ENCODE measurements around a stretch of chr6.

DNA sequence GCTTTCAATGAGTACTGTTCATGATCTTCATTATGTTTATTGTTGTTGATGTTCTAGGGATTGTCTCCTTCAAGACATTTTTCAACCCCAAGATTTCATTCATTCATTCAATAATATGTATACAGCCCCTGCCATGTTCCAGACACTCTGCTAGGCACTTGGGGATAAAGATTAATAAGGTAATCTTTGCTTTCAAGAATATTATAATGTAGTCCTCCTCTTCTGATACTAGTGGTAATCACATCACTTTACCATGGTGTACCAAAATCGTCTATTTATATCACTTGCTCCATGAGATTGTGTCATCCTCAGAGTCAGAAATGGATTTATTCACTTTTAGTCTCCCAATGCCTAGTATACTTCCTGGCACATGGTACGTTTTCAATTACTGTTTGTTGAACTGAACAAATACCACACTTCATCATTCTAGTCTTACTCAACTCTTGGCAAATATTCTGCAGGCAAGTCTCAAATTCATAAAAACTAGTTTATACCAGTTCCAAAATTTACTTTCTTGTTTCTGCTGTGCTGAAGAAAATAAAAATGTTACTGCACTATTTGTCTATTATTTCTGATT is 102.5 kb upstream of the STMND1 start:
- PRO-cap = no peak
- RAMPAGE, long total RNA, 4 experiments = no peak in any of the 4 experiments

GRCh38 chr6:17012471-17012958 is 89.3 kb upstream of the STMND1 start:
- PRO-cap = no peak
- RAMPAGE, long total RNA, 4 experiments = no peak in any of the 4 experiments

DNA sequence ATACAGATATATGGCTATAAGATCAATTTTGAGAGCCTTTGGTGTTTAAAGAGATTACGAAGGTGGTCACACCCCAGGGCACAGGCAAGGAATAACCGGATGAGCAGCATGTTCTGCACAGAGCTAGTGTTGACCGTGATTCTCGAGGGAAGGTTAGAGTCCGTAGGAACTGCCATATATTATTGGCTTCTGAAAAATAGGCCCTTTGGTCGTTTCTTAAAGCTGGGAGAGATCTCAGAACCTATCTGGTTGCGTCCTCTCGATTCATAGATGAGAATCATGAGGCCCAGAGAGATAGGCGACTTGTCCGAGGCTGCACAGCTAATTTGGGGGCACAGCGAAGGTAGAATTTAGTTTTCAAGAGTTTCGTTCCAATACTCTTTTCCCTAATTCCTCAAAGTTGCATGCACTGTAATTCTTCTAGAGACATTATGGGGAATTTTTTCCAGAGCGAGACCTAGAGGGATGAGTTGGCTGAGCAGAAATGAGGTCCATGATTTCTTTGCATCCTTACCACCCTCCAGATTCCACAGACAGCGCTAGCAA is 794 bp downstream of the STMND1 start:
- PRO-cap = no peak
- RAMPAGE, long total RNA, 4 experiments = no peak in any of the 4 experiments

GRCh38 chr6:17599818-17600080 is 353 bp upstream of the FAM8A1 start:
- PRO-cap = no peak
- RAMPAGE, long total RNA, 4 experiments = no peak in any of the 4 experiments

DNA sequence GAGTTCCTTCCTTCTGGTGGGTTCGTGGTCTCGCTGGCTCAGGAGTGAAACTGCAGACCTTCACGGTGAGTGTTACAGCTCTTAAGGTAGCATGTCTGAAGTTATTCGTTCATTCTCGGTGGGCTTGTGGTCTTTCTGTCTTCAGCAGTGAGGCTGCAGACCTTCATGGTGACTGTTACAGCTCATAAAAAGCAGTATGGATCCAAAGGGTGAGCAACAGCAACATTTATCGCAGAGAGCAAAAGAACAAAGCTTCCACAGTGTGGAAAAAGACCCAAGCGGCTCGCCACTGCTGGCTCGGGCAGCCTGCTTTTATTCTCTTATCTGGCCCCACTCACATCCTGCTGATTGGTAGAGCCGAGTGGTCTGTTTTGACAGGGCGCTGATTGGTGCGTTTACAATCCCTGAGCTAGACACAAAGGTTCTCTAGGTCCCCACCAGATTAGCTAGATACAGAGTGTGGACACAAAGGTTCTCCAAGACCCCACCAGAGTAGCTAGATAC is 37.7 kb upstream of the NUP153 start:
- PRO-cap = no peak
- RAMPAGE, long total RNA, 4 experiments = no peak in any of the 4 experiments

- PRO-cap = no peak
- RAMPAGE, long total RNA, 4 experiments = start-site peak on the minus strand in 1 of 4 experiments, at chr6:17850337-17850472 at its widest, 25 reads per replicate
Observed at GRCh38 chr6:17850083-17850496, 137.3 kb downstream of the KIF13A start.

DNA sequence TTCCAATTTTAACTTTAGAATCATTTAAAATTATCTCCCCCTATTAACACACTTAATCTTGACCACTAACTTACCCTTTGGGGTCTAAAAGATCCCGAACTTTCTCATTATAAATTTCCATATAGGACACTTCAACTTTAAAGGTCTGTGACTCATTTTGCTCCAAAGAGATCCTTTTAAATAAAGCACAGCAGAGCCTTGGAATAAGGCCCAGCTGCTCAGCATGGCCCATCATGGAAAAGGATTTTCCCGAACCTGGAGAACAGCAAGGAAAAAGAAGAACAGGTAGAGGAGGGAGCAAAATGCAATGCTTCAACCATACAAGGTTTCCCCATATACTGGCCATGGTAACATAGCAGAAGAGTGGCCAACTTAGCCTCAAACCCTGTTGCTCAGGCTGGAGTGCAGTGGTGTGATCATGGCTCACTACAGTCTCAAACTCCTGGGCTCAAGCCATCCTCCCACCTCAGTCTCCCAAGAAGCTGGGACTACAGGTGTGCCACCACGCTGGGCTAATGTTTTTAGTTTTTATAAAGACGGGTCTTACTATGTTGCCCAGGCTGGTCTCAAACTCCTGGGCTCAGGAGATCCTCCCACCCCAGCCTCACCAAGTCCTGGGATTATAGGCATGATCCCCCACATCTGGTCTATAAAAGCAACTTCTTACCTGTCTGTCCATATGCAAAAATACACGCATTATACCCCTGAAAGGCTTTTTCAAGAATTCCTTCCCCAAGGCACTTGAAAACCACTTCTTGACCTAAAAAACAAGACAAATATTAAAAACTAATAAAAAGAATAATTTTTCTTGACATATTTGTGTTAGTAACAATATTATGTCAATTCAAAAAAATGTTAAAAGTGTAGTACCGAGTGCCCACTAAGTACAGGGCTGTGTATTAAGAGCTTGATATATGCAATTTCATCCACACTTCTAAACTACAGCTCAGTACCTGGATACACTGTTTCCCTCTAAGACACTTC is 131.8 kb downstream of the KIF13A start:
- PRO-cap = no peak
- RAMPAGE, long total RNA, 4 experiments = no peak in any of the 4 experiments

DNA sequence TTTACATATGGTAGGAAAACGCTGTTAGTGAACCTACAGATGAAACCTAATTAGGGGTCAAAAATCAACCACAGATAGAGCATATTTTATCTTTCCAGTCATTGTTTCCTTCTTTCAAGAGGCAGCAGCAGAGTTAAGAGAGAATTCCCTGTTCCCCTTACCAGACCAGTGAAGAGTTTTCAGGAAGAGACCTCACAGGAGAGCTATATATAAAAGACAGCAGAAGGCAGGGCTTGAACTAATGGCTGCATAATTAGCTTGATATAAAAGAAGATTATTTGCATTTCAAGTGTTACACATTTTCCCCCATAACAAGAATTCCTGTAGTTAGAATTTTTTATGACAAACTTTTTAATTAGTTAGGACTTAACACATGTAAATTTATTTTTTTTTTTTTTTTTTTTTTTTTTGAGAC is 47.0 kb downstream of the KIF13A start:
- PRO-cap = no peak
- RAMPAGE, long total RNA, 4 experiments = no peak in any of the 4 experiments

DNA sequence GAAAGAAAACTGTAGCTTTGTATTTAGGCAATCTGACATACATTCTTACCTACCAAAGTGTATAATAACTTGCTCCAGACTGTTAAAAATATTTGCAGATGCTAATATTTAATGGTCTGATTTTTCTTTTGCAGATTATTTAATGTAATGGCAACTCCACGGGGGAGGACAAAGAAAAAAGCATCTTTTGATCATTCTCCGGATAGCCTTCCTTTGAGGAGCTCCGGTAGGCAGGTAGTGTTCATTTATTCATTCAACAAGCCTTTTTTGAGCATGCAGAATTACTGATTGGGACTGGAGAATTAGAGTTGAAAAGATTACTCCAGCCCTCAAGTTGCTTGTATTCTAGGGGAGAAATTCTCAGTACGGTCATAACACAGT is 4.5 kb downstream of the KDM1B start:
- PRO-cap = no peak
- RAMPAGE, long total RNA, 4 experiments = no peak in any of the 4 experiments

- PRO-cap = no peak
- RAMPAGE, long total RNA, 4 experiments = no peak in any of the 4 experiments
Observed at GRCh38 chr6:19837662-19837779, 351 bp downstream of the ID4 start.

DNA sequence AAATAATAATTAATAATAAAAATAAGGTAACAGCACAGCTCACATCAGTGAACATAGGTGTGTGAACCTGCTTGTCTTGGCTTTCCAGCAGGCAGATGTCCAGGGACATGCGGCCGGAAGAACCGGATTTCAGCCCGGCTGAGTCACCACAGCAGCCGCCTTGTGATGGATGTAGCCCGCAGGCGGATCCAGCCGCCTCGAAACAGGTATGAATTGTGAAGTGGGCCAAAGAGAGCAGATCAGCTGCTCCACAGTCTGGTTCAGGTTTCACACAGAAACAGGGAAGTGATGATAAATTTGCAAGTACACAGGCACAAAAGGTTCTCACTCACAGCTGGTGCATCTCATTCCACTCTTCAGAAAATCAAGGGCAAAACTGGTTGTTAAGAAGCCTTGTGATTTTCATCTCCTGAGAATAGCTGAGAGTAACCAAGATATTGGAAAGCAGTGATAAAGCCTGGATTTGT is 55.1 kb downstream of the ID4 start:
- PRO-cap = no peak
- RAMPAGE, long total RNA, 4 experiments = no peak in any of the 4 experiments

DNA sequence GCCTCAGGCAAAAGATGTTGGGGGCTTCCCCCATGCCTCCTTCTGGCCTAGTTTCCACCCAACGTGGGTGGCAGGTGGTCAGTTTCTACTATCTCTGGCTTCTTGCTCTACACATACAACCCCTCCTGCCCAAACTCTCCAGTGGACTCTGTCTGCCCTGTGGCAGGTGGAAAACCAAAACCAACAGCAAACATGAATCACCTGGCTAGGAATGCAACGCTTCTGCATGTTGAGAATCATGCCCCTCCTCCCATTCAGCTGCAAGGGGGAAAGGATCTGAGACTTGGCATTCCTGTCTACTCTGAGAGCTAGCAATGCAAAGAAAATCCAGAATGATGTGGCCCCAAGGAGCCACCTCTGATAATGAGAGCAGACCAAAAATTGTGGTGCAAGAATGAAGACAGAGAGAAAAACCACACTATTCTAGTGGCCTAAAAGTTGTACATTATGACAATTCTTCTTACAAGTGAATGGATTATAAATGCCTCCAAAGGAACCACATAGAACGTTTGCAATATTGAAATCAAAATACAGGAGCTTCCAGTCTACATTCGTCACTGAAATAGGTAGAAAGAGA is 94.6 kb downstream of the MBOAT1 start:
- PRO-cap = no peak
- RAMPAGE, long total RNA, 4 experiments = no peak in any of the 4 experiments

DNA sequence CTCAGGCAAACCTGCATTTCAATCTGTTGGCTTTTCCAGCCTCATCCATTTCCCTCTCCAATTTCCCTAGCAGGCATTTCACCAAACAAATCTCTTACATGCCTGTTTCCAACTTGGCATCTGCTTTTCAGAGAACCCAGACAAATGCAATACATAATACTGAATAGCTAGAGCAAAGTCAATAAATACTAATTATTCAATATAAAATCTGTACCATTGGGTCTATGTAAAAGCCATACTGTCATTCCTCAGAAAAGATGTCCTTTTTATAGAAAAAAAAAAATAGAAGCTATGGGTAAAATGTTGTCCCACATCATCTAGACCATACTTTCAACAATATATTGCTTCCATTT is 78.2 kb downstream of the MBOAT1 start:
- PRO-cap = no peak
- RAMPAGE, long total RNA, 4 experiments = no peak in any of the 4 experiments

GRCh38 chr6:20183002-20183625 is 29.2 kb downstream of the MBOAT1 start:
- PRO-cap = unidirectional peak, minus-strand start at chr6:20183058
- RAMPAGE, long total RNA, 4 experiments = no peak in any of the 4 experiments

DNA sequence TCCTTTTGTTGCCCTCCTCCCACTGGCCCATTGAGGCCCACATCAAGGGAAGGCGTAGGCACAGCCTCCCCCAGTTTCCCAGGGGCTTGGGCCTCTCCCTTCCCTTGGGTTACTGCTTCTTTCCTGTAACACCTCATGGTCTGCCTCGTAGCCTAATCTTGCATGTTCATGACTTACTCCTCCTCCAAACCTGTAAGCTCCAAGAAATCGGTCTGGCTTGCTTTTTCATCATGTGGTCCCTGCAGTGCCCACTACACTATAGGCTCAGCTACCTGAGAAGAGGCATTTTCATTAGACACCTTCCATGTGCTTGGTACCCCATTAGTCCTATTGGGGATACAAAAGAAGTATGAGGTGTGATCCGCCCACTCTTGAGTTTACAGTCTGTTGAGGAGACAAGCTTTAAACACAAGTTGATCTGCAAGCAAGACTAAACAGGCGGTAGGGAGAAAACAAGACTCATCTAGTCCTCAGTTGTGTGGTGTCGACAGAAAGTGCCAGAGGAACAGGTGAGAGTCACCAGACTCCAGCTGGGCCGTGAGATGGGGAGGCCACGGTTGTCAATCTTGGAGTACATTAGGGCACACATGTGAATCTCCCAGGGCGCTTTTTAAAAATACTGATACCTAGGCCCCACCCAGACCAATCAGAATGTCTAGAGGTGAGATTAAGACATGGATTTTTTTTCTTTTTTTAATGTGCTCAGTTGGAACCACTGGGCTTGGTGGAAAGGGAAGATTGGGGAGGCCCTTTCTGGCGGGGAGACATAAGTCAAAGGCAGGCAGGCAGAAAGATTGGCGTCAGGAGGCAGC is 10.2 kb downstream of the E2F3 start:
- PRO-cap = no peak
- RAMPAGE, long total RNA, 4 experiments = no peak in any of the 4 experiments

DNA sequence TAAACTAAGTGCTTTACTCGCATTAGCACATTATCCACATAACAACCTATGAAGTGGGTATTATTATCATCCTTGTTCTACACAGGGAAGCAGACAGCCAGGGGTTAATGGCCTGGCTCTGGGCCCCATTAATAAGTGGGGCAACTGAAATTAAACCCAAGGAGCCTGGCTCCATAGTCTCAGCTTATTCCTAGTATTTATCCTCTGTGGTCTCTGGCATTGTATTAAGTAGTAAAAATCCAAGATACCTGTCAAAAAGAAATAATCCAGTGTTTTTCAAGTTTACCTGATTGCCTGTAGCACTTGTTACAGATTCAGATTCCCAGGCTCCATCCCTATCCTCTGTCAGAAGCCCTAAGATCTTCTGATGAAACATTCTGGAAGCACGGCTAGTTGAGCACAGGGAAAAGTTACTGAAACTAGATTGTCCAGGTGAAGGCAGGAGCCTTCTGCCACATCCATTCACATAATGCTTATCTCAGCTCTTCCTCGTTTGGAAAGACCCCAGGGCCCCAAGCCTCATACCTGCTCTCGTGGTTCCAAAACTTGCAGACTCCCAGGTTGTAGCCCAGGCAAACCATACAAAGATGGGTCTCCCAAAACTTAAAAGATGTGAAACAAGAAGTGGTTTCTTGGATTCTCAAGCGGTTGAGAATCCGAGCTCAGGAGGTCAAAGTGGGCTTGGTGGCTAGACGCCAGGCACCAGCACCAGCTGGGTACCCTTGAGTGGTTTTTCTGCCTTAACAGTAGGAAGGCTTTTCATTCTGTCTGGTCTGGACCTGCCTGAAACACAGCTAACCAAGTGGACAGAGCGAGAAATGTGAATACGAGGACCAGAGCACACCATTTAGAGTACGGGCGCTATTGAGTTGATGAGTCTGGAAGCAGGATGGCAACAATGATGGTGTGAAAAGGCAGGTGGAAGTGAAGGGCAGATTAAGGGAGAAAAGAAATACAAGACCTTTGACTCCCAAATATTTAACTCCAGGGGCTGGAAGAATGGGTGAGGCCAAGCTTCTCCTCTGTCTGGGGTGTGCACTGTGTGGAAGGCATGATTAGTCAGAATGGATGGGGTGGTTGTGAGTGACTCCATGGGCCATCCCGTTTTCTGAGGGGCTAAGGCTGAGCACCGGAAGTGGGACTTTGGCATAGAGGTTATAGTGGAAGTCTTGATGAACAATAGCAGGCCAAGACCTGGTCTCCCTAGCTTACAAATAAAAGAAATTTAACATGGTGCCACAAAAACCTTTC is 11.7 kb downstream of the E2F3 start:
- PRO-cap = no peak
- RAMPAGE, long total RNA, 4 experiments = start-site peak on the plus strand in 1 of 4 experiments, centred at position 331 of the sequence, 10 reads per replicate

DNA sequence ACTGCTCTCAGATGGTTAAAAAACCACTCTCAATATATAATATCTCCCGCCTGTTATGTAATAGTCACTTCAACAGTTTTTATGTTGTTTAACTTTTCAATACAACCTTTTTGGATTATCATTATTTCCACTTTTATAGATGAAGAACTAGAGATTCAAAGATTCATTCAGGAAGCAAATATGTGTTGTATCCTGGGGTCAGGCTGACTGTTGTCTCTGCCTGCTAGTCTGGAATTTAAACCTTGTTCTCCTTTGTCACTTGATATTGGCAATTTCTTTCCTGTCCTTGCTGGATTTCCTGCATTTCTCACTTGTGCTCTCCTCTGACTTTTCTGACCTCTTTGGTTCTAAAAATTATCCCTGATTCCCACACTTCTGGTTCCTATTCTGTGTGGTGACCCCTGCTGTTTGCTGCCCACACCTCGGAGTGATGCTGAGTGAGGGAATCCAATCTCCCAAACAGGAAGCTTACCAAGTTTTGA is 345.2 kb downstream of the CDKAL1 start:
- PRO-cap = no peak
- RAMPAGE, long total RNA, 4 experiments = no peak in any of the 4 experiments

DNA sequence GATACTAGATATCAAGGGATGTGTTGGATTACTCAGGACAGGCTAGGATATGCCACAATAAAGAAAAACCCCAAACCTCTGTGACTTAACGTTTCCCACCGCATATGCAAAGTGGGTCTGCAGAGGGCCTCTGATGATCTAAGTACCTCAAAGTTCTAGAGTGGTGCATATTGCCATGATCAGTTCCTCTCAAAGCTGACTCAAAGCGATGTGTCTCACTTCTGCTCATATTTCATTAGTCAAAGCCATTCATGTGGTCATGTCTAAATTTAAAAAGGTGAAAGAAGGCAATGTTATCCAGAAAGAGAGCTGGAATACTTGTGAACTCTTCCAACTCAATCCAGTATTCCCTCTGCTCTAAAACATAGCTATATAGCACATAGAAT is 155.0 kb upstream of the SOX4 start:
- PRO-cap = no peak
- RAMPAGE, long total RNA, 4 experiments = no peak in any of the 4 experiments

DNA sequence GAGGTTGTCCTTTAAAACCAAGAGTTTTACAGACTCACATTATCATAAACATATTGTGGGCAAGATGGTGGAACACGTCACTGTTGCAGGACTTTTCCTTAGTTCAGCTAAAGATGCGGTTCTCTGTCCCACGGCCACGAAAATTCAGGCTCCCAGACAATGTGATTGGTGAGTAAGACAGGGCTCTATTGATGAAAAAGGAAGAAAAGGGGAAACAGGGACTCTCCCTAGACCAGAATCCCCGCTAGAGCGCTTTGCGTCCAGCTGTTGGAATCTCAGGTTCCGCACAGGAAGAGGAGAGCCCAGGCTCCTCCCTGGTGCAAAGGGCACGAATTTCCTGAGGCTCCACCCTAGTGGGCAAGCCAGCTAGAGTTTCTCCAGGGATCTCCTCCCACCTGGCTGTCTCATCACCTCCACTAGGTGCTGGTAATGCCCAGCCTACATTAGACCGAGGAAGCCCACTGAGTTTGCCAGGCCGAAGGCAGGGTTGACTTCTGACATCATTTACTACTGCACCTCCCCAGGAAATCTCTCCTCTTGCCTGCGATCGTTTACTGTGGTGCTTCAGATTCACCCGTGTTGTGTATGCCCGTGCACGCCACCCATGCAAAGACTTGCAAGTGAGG is 135.9 kb upstream of the SOX4 start:
- PRO-cap = no peak
- RAMPAGE, long total RNA, 4 experiments = no peak in any of the 4 experiments

GRCh38 chr6:21608659-21609190 is 15.2 kb downstream of the SOX4 start:
- PRO-cap = no peak
- RAMPAGE, long total RNA, 4 experiments = no peak in any of the 4 experiments